Gastroesophageal sphincter (tissue), 4 donors: ENCODE measurements around the genes ORAI3, BCKDK and COX6A2.

GRCh38 chr16:30728956-30729780, 11.3 kb upstream of the TMEM265 start:
- PRO-cap: no peak
- RAMPAGE, long total RNA, 4 experiments: no peak in any of the 4 experiments

DNA sequence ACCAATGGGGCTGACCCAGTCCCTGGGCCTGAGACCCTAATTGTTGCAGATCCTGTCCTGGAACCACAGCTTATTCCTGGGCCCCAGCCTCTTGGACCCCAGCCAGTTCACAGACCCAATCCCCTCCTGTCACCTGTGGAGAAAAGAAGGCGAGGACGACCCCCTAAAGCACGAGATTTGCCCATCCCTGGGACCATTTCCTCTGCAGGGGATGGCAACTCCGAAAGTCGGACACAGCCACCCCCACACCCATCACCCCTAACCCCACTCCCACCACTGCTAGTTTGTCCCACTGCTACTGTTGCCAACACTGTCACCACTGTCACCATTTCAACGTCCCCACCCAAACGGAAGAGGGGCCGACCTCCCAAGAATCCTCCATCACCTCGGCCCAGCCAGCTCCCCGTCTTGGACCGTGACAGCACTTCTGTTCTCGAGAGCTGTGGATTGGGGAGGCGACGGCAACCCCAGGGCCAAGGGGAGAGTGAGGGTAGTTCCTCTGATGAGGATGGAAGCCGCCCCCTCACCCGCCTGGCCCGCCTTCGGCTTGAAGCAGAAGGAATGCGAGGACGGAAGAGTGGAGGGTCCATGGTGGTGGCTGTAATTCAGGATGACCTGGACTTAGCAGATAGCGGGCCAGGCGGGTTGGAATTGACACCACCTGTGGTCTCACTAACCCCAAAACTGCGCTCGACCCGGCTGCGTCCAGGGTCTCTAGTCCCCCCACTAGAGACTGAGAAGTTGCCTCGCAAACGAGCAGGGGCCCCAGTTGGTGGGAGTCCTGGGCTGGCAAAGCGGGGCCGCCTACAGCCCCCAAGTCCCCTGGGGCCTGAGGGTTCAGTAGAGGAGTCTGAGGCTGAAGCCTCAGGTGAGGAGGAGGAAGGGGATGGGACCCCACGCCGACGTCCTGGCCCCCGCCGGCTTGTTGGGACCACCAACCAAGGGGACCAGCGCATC, 1.5 kb upstream of the TMEM265 start:
- PRO-cap: no peak
- RAMPAGE, long total RNA, 4 experiments: no peak in any of the 4 experiments

DNA sequence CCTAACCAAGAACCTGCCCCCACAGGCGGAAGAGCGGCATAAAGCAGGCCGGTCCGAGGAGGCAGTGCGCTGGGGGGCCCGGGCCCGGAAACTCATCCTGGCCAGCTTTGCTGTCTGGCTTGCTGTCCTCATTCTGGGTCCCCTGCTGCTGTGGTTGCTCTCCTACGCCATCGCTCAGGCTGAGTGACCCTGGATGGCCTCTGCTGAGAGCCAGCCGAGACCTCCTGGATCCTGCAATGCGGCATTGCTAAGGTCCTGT, 3.2 kb downstream of the TMEM265 start:
- PRO-cap: no peak
- RAMPAGE, long total RNA, 4 experiments: no peak in any of the 4 experiments

DNA sequence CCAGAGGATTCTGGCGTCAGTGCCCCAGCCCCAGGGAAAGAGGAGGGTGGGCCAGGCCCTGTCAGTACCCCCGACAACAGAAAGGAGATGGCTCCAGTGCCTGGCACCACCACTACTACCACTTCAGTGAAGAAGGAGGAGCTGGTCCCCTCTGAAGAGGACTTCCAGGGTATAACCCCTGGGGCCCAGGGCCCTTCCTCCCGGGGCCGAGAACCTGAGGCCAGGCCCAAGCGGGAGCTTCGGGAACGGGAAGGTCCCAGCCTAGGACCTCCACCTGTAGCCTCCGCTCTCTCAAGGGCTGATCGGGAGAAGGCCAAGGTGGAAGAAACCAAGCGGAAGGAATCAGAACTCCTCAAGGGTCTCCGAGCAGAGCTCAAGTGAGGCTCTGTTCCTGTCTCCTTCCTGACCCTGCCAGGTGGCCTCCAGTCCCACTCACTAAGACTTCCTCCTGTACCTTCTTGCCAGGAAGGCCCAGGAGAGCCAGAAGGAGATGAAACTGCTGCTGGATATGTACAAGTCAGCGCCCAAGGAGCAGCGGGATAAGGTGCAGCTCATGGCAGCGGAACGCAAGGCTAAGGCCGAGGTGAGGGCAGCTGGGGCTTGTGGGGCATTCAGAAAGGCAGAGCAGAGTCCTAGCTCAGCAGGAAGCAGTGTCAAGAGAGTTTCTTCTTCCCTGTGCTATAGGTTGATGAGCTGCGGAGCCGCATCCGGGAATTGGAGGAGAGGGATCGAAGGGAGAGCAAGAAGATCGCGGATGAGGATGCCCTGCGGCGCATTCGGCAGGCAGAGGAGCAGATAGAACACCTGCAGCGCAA, 6.2 kb downstream of the RNF40 start:
- PRO-cap: no peak
- RAMPAGE, long total RNA, 4 experiments: no peak in any of the 4 experiments

GRCh38 chr16:30778114-30778645, 8.8 kb downstream of the ZNF629 start:
- PRO-cap: no peak
- RAMPAGE, long total RNA, 4 experiments: no peak in any of the 4 experiments

GRCh38 chr16:30853588-30854330, 40.1 kb downstream of the BCL7C start:
- PRO-cap: no peak
- RAMPAGE, long total RNA, 4 experiments: no peak in any of the 4 experiments

- PRO-cap: unidirectional peak, minus-strand start at chr16:30896984; unidirectional peak, minus-strand start at chr16:30897057
- RAMPAGE, long total RNA, 4 experiments: no peak in any of the 4 experiments
Measured at GRCh38 chr16:30896944-30897491, 604 bp downstream of the CTF1 start.

DNA sequence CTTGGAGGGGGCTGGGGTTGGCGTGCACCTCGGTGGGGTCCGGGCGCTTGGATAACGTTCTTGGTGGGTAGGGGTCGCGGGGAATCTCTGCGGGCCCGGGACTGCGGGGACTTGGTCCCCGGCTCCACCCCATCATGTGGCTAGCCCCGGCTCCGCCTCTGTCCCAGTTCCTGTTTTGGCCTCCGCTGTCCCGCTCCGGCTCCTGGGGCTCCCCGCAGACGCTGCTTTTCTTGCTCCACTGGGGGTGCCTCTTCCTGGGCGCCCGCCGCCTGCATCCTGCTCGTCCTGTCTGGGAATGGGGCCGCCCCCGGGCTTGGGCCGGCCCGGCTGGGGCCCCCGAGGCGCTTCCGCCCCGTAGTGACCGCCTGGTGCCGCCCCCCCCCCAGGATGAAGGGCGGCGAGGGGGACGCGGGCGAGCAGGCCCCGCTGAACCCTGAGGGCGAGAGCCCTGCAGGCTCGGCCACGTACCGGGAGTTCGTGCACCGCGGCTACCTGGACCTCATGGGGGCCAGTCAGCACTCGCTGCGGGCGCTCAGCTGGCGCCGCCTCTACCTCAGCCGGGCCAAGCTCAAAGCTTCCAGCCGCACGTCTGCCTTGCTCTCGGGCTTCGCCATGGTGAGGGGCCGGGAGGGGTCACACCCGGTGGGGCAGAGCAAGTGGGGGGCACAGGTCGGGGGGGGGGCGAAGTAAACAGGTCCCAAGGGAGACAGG, at the start of gene ORAI3:
Gene ORAI3 (plus strand): TSS at position 166 of the 711 bp plus-strand sequence.
- PRO-cap: bidirectional peak, plus-strand start at position 166 of the sequence, minus-strand start at position 138 of the sequence; bidirectional peak, plus-strand start at position 390 of the sequence, minus-strand start at position 283 of the sequence
- RAMPAGE, long total RNA, 4 experiments: start-site peak on the plus strand in 2 of 4 experiments, centred at positions 197 to 360 of the sequence, 17 to 21 reads per replicate

DNA sequence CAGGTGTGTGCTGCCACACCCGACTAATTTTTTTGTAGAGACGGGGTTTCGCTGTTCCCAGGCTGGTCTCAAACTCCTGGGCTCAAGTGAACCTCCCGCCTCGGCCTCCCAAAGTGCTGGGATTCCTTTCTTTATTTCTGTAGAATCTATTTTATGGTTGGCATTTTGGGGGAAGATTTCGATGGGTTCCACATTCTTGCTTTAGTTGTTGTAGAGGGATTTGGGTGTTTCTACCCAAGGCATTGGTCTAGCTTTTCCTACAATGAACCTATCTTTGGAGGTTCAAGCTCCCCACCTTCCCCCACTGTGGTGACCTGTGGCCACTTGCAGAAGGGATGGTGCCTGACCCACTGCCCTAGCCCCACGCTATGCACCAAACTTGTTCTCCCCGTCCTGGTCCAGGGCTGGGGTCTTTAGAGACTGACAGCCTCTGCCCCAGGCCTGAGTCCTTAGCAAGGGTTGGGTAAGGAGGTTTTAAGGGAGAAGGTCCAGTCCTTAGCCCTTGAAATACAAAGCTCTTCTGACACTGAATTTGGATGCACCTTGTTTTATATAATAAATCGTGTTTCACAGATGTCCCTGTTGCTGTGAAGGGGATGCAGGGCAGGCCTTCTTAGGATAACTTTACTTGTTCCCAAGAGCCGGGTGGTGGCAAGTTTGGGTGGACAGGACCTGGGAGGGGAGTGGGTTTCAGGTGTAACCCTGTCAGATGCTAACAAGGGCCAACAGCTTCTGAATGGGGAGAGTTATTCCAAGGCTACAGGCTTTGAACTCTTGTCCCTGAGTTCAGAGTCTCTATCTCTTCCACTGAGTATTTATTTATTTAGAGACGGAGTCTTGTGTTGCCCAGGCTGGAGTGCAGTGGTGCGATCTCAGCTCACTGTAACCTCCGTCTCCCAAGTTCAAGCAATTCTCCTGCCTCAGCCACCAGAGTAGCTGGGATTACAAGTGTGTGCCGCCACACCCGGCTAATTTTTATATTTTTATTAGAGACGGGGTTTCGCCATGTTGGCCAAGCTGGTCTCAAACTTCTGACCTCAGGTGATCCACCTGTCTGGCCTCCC, 2.9 kb upstream of the SETD1A start:
- PRO-cap: no peak
- RAMPAGE, long total RNA, 4 experiments: no peak in any of the 4 experiments

GRCh38 chr16:30983758-30984817, 919 bp upstream of the HSD3B7 start:
- PRO-cap: no peak
- RAMPAGE, long total RNA, 4 experiments: start-site peak on the plus strand in 2 of 4 experiments, at chr16:30983543-30984496 at its widest, 29 to 56 reads per replicate

GRCh38 chr16:30996856-30998010, 12.2 kb downstream of the HSD3B7 start:
- PRO-cap: bidirectional peak, plus-strand start at chr16:30997403, minus-strand start at chr16:30997292
- RAMPAGE, long total RNA, 4 experiments: start-site peak on the minus strand in 2 of 4 experiments, at chr16:30997033-30997324 at its widest, 5 to 6 reads per replicate

DNA sequence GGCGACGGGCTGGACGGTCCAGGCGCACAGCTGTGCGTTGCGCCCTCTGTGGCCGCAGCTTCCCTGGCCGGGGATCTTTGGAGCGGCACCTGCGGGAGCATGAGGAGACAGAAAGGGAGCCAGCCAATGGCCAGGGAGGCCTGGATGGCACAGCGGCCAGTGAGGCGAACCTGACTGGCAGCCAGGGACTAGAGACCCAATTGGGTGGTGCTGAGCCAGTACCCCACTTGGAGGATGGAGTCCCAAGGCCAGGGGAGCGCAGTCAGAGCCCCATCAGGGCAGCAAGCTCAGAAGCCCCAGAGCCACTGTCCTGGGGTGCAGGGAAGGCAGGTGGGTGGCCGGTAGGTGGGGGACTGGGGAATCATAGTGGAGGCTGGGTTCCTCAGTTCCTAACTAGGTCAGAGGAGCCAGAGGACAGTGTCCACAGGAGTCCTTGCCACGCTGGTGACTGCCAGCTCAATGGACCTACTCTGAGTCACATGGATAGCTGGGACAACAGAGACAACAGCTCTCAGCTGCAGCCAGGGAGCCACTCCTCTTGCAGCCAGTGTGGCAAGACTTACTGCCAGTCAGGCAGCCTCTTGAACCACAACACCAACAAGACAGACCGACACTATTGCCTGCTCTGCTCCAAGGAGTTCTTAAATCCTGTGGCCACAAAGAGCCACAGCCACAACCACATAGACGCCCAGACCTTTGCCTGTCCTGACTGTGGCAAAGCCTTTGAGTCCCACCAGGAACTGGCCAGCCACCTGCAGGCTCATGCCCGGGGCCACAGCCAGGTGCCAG, 6.4 kb downstream of the ZNF646 start:
- PRO-cap: no peak
- RAMPAGE, long total RNA, 4 experiments: no peak in any of the 4 experiments

DNA sequence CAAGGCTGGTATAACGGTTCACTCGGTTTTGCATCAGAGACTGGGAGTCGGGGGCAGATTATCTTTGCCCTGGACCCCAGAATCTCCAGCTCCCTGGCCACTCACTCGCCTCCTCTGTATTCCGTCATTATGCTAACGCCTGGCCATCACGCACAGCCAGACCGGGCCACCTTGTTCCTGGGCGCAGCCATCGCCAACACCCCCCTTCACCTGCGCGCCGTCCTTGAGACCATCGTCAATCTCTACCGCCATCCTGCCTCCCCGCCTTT, 638 bp downstream of the VKORC1 start:
- PRO-cap: bidirectional peak, plus-strand start at position 119 of the sequence, minus-strand start at position 131 of the sequence
- RAMPAGE, long total RNA, 4 experiments: no peak in any of the 4 experiments

DNA sequence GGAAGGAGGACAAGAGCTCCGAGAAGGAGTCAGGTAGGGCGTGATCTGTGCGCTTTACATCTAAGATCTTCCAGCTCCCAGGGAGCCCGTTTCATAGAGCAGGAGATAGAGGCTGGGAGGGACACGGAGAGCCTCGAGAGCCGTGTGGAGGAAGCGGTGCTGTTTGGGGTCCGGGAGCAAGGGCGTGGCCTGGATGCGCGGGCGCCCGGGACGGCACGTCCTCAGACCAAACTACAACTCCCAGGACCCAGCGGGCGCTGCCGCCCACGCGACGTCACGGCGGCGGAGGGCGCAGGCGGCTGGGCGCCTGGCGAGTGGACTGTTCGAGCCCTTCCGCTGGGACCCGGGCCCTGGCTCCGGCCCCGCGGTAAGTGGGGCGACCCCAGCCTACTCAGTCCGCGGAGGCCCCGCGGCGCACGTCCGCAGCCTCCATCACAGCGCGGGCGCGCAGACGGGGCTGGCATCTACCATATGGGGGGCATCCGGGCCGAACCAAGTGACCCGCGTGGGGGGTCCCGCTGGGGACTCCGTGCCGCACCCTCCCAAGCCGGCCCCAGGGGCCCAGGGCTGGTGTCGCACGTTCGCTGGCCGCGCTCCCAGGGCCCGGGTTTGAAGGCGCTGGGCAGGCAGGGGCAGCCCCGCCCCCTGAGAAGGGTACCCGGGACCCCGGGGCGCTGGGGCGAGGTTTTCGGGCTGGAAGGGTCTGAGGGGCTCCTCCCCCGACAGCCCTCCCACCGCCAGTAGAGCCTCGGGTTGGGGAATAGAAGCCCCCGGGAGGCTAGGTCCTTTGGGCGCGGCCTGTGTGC, at the start of gene BCKDK:
Gene BCKDK (plus strand): TSS at position 274 of the 806 bp plus-strand sequence.
- PRO-cap: bidirectional peak, plus-strand start at position 274 of the sequence, minus-strand start at position 165 of the sequence
- RAMPAGE, long total RNA, 4 experiments: start-site peak on the plus strand in 4 of 4 experiments, centred at positions 273 to 308 of the sequence, 249 to 1,289 reads per replicate

- PRO-cap: no peak
- RAMPAGE, long total RNA, 4 experiments: no peak in any of the 4 experiments
Measured at GRCh38 chr16:31299781-31300071, 40.0 kb downstream of the ITGAM start.

DNA sequence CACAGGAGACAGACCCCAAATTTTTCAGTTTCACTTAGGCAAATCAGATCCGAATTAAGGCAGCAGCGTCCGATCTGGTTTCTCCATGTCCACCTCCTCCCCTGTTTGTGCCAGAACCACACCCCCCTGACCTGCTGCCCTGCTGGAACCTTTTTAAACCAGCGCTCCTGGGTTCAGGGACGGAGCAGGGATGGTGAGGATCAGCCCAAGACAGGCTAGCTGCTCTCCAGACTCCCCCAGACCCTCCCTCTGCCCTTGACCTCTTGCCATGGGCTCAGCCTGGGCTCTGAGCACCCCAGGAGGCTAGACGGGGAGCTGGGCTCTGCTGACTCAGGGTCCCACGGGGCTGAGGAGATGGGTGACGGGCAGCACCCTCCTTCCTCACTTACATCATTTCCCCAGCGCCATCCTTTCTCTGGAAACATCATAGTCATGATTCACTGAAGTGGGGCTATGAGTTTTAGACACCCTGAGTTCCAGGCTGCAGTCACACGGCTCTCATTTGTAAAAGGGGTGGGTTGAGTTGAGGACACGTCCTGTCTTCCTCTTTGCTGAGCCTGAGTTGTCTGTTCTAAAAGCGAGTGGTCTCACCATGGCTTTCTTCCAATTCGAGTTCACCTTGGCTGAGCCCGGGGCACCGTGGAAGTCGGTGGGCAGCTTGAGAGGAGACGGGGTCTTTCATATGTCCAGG, 3.1 kb upstream of the ITGAX start:
- PRO-cap: no peak
- RAMPAGE, long total RNA, 4 experiments: no peak in any of the 4 experiments

GRCh38 chr16:31386811-31387216, 6.3 kb upstream of the ITGAD start:
- PRO-cap: no peak
- RAMPAGE, long total RNA, 4 experiments: no peak in any of the 4 experiments

DNA sequence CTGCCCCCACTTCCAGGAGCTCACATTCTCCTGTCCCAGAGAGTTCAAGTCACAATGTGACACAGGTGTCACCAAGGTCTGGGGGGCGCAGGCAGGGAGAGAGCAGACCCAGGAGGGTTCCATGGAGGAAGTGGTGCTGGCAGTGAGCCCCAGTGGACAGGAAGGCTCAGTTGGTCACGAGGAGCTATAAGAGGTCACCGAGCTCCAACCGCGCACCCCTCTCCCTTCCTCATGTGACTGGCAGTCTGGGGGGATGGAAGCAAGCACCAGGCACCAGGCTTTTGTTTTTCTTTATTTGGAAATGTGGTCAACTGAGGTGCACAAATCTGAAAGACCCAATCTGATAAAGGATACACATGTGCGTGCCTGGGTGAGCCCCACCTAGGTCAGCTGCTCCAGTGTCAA, 2.5 kb downstream of the ITGAD start:
- PRO-cap: no peak
- RAMPAGE, long total RNA, 4 experiments: no peak in any of the 4 experiments

- PRO-cap: unidirectional peak, minus-strand start at chr16:31428379
- RAMPAGE, long total RNA, 4 experiments: start-site peak on the minus strand in 2 of 4 experiments, at chr16:31428336-31428431 at its widest, 29 to 35 reads per replicate
Measured at GRCh38 chr16:31428190-31428665, at the start of gene COX6A2. Gene COX6A2, minus strand, starts transcription at chr16:31428360.

DNA sequence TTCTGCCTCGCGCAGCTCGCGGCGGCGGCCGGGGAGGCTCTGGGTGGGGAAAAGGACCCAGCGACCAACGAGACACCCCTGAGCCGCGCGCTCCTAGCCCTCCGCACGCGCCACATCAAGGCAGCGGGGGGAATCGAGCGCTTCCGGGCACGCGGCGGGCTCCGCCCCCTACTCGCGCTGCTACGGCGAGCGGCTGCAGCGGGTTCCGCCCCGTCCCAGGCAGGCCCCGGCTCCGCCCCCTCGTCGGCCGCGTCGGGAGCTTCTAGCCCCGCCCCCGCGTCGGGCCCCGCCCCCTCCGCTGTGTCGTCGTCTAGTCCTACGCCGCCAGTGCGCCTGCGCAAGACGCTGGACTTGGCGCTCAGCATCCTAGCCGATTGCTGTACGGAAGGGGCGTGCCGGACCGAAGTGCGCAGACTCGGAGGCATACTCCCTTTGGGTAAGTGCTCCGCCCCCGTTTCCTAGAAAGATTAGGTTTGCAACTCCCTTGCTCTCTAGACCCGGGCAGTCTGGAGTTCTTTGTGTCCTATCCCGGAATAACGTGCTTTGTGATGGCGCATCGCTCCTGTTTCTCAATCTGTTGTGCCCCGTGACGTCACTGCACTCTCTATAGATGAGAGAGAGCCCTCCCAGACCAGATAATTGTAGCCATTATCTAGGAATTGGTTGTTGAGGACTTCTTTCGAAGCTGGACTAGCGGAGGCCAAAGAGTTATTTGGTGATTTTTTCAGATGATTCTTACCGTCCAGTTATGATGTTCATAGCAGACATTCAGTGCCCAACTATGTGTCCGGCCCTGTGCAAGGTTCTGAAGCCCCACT, 472 bp downstream of the ARMC5 start:
- PRO-cap: bidirectional peak, plus-strand start at position 470 of the sequence, minus-strand start at position 184 of the sequence; bidirectional peak, plus-strand start at position 504 of the sequence, minus-strand start at position 535 of the sequence
- RAMPAGE, long total RNA, 4 experiments: no peak in any of the 4 experiments